Epidermal melanocyte (primary cell): Measurements from ENCODE around the gene ATG5.

DNA sequence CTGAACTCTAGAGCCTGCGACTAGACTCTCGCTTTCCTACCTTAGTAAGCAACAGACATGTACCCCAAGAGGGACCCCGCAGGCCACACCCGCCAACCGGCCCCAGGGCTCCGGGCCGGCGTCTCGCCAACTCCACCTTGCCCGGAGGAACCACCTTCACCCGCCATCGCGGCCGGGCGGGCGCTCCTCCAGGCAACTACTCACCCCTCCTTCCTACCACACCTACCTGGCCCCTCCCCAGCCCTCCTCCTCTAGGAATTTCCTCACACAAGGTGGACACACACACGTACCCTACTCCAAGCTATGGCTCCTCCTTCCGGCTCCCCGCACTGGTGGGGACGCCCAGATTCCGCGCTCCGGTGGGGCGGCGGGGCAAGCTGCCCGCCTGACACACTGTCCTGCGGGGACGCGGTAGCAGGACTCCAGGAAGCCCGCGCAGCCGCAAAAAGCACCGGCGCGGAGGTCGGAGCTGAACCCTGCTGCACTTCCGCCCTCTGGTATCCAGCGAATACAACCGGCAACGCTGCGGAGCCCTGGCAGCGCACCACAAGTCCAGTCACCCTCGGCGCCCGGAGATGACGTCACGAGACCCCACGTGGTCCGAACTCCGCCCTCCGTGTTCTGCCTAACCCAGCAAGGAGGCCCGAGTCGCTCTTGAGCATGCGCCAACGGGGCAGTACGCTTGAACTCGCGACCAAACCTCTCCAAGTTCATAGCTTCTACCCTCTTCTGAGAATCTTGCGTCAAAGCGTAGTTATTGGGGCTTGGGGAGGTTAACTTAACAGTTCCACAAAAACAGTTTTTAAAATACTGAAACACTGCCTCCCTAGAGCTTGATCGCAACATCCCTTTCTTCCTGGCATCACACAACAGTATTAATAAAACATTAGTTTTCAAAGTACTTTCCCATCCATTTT, at the start of gene ATG5:
Gene ATG5 (minus strand): TSS at position 525 of the 917 bp plus-strand sequence.
- RRBS, result 3% methylated on average over 26 of the region's 61 CpGs

- RRBS, result no CpG with 5 or more reads among the region's 3 CpGs
Observed at GRCh38 chr6:106501723-106502545, 127.4 kb downstream of the RTN4IP1 start.

- RRBS, result no CpG with 5 or more reads among the region's 5 CpGs
Observed at GRCh38 chr6:106510995-106511223, 118.4 kb downstream of the RTN4IP1 start.

DNA sequence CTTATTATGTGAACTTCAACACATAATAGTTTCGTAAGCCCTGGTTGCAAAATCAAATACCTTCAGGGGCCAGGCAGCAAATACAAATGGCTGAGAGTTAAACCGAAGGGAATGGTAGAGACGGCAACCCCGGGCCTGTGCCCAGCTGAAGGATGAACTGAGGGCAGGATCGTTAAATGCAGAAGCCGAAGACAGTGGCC, 88.4 kb downstream of the RTN4IP1 start:
- RRBS, result no CpG with 5 or more reads among the region's 6 CpGs

GRCh38 chr6:106630122-106630933, 950 bp downstream of the QRSL1 start:
- RRBS, result no CpG with 5 or more reads among the region's 15 CpGs

DNA sequence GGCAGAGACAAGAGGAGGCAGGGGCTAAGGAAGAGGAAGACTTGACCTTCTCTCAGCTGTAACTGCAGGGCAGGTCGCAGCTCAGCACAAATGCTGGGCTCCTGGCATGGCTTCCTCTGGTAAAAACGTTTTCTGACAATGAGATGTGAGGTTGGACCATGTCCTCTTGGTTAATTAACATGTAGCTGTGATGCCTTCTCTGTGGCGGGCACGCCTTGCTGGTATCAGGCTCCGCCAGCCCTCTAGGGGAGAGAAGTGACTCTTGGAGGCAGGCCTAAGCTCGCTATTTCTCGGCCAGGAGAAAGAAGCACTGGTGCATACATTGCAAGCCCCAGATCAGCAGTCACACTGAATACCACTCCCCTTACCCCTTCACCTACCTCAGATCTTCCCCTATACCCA, 64.9 kb downstream of the QRSL1 start:
- RRBS, result no CpG with 5 or more reads among the region's 7 CpGs

GRCh38 chr6:106702023-106702432, 72.7 kb downstream of the QRSL1 start:
- RRBS, result no CpG with 5 or more reads among the region's 4 CpGs

DNA sequence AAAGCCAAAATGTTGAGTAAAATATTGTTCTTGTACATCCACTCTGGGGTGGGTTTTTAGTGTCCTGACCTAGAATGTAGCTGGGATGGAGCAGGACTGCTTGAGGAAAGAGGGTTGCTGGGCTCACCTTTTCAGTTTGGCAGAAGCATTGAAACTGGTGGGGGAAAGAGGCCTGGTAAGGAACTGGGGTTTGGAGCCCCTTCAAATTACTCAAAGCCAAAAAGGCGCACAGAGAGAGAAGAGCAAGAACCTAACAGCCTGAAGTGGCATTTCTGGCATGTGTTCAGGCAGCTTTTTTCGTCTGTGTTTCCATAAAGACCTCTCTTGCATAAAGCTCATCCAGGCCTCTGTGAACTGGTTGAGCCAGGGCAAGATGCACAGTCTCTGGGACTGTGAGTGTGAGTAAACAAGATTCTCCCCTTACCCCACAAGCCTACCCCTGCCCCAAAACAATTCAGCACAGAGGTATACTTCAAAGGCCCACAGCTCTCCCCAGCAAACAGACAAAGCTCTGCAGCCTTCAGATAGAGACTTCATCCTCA, 167.8 kb downstream of the QRSL1 start:
- RRBS, result no CpG with 5 or more reads among the region's 2 CpGs

DNA sequence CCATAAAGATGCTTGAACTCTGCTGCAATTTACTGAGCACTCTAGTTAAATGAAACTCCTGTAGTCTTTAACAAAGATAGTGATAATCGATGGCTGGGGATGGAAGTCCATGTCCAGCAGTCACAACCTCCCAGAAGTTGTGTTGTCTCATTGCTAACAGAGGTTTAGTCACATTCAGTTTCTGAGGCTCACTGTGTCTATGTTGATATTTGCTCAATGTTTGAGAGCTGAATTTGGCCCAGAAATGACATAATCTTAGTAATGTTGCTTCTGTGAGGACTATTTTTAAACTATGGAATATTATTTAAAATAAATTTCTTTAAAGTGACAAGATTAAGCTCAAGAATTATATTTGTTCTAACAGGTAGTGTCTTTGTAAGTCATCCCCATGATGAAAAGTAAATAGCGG, 50.7 kb downstream of the SOBP start:
- RRBS, result no CpG with 5 or more reads among the region's 2 CpGs

GRCh38 chr6:107679226-107679823, 144.8 kb downstream of the SCML4 start:
- RRBS, result no CpG with 5 or more reads among the region's 5 CpGs

- RRBS, result no CpG with 5 or more reads among the region's 6 CpGs
Observed at GRCh38 chr6:107730695-107731353, 93.3 kb downstream of the SCML4 start.

GRCh38 chr6:107869705-107870262, 45.7 kb upstream of the SCML4 start:
- RRBS, result no CpG with 5 or more reads among the region's 1 CpG

GRCh38 chr6:107893274-107894147, 64.5 kb downstream of the SEC63 start:
- RRBS, result no CpG with 5 or more reads among the region's 9 CpGs

- RRBS, result no CpG with 5 or more reads among the region's 9 CpGs
Observed at GRCh38 chr6:108200621-108201092, 34.8 kb downstream of the NR2E1 start.

GRCh38 chr6:108559339-108559870, 1.3 kb upstream of the FOXO3 start:
- RRBS, result 2% methylated on average over 28 of the region's 63 CpGs

DNA sequence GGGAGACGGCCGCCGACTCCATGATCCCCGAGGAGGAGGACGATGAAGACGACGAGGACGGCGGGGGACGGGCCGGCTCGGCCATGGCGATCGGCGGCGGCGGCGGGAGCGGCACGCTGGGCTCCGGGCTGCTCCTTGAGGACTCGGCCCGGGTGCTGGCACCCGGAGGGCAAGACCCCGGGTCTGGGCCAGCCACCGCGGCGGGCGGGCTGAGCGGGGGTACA, 549 bp downstream of the FOXO3 start:
- RRBS, result no CpG with 5 or more reads among the region's 30 CpGs

DNA sequence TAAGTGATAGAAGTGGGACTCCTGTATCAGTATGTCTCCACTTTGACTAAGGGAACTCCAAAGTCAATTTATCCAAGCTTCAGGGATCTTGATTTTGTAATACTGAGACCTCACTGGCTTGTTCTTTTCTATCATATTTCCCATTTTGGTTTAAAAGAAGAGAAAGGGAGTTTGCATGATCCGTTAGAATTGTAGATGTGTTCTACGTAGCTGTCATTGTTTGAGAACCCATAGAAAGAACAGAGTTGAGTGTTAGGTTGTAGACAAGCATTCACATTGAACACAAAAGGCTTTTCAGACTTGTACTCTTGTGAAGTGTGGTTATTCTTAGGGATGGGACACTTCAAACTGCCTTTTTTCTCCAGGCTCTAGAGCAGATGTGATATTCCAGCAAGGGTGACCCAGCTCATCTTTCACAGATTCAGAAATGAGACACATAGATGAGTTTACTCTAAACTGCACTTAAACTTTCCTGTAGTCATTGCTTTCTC, 19.9 kb downstream of the FOXO3 start:
- RRBS, result no CpG with 5 or more reads among the region's 2 CpGs

DNA sequence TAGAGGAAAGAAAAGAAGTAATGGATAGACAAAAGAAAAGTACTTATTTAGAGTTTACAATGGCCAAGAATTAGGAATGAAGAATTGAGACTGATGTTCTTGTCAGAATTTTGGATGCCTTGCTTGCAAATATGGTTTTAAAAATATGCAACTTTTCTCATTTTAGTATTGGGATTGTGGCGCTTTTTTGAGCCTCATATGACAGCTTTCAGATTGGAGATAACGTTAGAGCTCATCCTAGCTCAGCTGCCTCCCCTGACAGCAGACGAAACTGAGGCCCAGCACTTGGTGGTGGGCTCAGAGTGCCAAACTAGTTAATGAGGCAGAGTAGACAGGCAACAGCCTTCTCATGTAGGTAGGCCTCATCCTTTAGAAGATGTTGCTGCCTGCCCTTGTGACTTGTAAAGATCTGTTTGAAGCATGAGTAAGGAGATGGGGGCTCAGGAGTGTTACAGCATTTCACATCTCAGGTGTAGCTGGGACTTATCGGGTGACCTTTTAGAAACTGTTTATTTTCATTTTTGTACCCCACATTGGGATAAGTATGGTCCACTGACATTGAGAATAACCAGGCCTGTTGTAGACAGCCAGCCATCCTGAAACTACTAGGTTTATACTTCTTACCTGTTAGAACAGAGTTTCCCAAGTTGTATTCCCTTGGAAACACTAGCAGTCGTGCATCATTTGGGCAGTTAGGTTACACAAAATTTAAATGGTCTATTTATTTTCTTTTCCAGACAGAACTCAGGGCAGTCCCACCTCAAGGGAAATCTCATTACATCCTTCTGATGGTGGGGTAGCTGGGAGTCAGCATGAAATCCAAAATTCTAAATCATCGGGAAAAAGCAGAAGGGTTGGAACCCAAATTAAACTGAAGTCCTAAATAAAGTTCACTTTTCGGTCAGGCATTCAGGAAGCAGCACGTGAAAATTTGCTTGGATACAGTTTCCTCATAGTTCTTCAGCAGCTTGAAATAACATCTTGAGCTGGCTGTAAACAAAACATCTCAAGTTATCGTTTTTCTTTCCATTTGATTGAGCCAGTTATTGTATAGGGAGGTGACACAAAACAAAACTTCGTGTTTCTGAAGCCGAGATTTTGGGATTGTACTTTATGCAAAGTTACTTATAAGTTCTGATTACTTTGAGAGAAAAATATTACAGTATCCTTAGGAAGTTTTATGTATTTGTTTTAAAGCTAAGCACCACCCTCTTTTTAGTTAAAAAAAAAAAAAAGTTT, 30.4 kb downstream of the FOXO3 start:
- RRBS, result no CpG with 5 or more reads among the region's 11 CpGs

DNA sequence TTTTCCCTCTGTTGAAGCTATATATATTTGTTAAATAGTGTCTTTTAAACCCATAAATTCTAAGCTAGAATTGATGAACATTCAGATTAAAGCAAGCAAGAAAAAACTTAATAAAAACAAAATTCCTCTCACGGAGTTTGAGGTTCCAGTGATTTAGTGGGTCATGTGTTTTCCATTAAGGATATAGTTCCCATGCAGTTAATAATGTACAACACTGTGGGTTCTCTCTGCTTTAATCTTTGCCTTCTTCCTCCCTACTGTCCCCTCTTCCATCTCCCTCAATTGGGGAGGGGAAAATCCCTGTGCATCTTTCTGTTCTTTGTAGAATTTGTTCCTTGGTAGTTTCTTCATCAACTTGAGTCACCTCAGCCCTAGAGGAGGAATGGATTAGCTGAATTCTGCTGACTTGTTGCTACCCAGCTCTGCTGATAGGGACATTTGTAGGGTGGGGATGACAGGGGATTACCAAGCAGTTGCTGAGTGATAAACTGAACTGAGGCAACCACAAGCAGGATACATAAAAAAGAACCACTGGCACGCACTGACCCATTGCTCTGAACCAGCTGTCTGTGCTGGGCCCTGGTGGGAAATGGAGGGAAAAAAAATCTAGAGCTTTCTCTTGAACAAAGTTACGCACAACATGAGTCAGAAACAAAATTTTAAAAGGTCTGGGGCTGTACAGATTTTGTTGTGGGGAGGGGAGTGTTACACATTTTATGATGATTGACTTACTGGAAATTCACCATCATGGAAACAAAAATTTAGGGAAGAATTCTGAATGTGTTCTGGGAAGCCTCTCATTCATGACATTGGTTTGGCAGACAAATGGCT, 37.4 kb downstream of the FOXO3 start:
- RRBS, result no CpG with 5 or more reads among the region's 3 CpGs